HL-60 (cell line): Measurements from ENCODE around the genes TEX10, PGAP4 and TAL2.

- RRBS, result no CpG with 5 or more reads among the region's 2 CpGs
These were observed 7.3 kb downstream of the TGFBR1 start for GRCh38 chr9:99112204-99112659.

DNA sequence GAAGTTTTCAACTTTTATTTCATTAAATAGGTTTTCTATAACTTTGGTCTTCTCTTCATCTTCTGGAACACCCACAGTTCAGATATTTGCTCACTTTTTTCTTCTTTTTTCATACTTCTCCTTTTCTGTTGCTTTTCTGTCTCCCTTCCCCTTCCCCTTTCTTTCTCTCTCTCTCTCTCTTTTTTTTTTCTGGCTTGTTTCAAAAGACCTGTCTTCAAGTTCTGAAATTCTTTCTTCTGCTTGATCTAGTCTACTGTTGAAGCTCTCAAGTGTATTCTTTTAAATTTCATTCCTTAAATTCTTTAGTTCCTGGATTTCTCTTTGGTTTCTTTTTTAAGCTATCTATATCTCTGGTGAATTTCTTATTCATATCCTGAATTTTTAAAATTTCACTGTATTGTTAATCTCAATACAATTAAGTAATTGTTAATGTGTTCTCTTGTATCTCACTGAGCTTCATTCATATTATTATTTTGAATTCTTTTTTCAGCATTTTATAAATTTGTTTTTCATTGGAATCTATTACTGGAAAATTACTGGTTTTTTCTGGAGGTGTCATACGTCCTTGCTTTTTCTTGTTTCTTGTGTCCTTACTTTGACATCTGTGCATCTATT is 11.1 kb downstream of the ALG2 start:
- RRBS, result no CpG with 5 or more reads among the region's 1 CpG

- RRBS, result no CpG with 5 or more reads among the region's 12 CpGs
These were observed 134.5 kb downstream of the SEC61B start for GRCh38 chr9:99356144-99357409.

DNA sequence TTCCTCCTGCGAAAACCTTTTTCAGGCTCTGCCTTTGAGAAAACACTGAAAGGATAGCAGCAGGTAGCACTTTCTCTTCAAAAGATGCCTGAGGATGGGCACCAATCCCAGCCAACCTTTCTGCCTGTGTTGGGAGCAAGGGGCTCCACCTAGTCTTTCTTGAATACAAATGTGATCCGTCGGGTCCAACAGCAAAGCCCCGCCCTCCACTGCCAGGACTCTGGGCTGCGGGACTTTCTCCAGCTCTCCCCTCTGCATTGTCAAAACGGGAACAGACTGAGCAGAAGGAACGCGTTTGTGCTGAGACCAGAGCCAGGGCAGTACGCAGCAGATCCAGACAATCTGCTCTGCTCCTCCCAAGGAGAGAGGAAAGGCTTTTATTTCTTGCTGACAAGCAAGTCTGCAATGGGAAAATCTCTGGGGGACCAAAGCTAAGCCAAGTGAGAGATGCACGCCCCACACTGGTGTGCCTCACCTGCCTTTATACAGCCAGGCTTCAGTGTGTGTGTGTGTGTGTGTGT is 139.8 kb downstream of the SEC61B start:
- RRBS, result no CpG with 5 or more reads among the region's 10 CpGs

- RRBS, result 2% methylated on average over 37 of the region's 49 CpGs
These were observed at the start of gene TEX10 for GRCh38 chr9:100352743-100353225. TEX10 (minus strand) TSS chr9:100352942.

DNA sequence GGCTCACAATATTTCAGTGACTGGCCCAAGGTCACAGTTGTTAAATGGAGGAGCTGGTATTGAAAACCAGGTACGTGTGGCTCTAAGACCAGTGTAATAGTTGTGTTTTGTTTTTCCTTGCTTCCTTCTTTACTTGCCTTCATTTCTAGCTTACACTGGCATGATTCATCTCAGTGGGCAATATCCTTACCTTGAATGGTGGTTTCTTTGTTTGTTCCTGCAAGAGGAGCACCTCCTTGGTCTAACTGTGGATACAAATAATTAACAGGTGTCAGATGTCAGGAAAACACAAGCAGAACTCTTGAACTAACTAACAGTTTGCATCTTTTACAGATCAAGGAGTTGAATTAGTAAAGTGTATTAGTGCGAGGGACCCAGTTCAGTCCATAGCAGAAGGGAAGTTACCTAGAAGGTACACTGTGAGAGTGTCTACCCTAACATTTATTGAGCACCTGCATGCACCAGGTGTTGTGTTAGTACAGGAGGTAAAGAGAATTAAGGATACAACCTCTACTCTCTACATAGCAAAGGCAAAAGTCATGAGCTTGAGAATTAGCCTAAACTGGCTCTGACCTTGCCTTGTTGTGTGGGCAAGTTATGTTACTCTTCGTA is 7.2 kb downstream of the ALDOB start:
- RRBS, result no CpG with 5 or more reads among the region's 3 CpGs

DNA sequence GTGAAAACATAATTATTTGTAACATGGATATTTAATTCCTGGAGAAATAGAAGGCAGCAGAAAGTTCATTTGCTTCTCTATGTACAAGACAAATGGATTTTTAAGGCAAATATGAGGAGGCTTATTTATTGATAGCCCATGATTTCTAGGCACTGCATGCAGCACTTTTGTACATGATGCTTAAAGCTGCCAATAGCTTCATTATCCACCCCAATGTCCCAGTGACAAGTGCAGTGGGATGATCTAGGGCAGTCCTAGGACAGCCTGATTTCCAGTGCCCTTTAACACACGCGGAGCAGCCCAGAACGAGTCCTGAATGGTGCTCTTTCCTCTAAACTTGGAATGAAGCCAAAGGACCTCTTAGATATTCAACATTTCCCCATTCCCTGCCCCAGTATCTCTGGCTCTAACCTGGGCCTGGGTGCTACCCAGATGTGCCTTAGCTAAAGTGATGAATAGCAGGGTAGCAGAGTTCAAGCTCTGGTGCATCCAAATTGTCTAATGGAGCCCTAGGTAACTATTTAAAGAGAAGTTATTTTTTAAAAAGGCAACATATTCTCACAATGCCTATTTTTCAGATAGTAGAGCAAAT is 1.1 kb downstream of the ALDOB start:
- RRBS, result no CpG with 5 or more reads among the region's 3 CpGs

- RRBS, result no CpG with 5 or more reads among the region's 3 CpGs
These were observed 542 bp downstream of the ALDOB start for GRCh38 chr9:101435006-101435458.

DNA sequence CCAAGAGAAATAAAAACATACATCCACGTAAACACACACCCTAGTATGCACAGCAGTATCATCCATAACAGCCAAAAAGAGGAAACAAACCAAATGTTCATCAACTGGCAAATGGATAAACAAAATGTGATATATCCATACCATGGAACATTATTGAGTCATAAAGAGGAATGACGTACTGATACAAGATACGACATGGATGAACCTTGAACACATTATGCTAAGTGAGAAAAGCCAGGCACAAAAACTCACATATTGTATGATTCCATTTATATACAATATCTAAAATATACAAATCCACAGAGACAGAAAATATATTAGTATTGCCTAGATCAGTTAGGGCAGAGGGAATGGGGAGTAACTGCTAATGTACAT is 8.3 kb upstream of the ALDOB start:
- RRBS, result no CpG with 5 or more reads among the region's 3 CpGs

GRCh38 chr9:101486960-101487539 is at the start of gene PGAP4:
PGAP4 (minus strand) TSS chr9:101487173.
- RRBS, result 10% methylated on average over 12 of the region's 37 CpGs

DNA sequence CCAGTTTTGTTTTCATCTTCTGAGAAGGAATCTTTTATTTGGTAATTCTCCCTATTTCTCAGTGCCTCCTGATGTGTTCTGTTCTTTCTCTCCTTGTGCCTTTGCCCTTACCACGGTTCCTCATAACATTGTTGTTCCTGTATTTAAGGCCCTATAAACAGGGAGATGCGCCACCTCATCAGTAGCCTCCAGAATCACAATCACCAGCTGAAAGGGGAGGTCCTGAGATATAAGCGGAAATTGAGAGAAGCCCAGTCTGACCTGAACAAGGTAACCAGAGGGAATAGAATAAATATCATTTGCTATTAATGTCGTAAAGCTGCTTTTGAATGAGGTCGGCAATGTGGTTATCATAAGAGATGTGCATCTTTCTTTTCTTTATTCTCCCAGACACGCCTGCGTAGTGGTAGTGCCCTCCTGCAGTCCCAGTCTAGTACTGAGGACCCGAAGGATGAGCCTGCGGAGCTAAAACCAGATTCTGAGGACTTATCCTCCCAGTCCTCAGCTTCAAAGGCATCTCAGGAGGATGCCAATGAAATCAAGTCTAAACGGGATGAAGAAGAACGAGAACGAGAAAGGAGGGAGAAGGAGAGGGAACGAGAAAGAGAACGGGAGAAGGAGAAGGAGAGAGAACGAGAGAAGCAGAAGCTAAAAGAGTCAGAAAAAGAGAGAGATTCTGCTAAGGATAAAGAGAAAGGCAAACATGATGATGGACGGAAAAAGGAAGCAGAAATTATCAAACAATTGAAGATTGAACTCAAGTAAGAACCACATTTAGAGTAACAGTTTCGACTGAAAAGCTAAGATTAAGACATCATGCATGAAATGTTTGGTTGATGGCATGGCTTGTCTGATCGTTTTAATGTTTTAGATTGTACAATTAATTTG is 18.6 kb downstream of the RNF20 start:
- RRBS, result no CpG with 5 or more reads among the region's 18 CpGs

DNA sequence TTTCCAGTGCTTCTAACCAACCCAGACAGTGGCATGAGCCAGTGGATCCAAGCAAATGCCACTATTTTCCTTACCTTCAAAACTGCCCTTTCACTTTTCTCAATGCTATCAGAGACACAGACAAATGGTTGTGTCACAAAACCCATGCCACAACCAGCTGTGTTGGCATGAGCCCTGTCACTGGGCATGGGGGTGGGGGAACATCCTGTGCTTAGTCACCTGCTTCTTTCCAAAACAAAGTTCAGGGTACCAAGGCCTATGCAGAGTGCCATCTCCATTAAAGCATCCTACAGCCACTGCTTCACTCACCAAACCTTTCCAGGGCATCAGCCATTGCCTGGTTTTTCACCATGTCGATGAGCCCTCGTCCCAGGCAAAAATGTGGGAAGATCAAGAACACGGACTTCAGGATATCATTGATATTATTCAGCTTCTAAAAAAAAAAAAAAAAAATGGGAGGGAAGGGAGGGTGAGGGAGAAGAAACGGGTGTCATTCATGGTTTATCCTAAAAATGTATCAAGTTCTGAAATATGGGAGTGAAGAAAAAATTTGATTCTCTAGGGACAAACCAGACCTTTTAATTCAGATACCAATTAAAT is 30.2 kb downstream of the NIPSNAP3B start:
- RRBS, result no CpG with 5 or more reads among the region's 4 CpGs

DNA sequence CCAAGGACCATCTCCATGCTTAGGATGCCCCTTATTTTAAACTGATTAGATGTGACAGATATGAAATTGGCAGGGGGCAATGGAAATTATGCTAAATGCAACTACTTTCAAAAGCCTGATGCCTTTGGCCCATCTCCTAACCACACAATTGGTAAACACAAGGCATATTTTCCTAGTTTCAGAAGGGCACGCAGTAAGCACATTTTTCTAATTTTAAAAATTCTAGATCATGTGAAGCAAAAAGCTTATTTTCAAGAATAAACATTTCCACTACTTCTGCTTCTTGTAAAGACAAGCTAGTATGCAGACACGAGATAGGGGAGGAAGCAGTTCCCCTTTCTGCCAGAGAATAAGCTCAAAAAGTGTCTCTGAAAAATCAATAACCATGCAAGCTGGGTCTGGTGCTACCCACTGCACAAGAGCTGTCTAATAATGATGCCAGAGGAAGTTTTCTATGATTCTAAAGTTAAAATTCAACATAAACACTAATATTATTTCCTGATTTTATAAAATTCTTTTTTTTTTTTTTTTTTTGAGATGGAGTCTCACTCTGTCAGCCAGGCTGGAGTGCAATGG is 67.6 kb downstream of the ABCA1 start:
- RRBS, result no CpG with 5 or more reads among the region's 2 CpGs

DNA sequence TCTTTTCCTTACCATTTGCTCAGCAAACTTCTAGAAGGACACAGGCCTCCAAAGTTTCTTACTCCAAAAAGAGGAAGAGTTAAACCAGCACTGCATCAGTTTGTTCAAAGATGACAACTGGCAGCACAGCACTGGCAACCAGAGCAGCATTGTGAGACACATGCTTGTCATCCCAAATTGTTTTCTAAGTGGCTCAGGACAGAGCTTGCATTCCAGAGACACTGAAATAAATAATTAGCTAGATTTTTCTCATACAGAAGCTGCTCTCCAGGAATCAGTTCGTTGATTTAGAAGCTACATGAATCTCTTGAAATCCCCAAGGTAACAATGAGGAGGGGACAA is 22.5 kb downstream of the ABCA1 start:
- RRBS, result no CpG with 5 or more reads among the region's 1 CpG

DNA sequence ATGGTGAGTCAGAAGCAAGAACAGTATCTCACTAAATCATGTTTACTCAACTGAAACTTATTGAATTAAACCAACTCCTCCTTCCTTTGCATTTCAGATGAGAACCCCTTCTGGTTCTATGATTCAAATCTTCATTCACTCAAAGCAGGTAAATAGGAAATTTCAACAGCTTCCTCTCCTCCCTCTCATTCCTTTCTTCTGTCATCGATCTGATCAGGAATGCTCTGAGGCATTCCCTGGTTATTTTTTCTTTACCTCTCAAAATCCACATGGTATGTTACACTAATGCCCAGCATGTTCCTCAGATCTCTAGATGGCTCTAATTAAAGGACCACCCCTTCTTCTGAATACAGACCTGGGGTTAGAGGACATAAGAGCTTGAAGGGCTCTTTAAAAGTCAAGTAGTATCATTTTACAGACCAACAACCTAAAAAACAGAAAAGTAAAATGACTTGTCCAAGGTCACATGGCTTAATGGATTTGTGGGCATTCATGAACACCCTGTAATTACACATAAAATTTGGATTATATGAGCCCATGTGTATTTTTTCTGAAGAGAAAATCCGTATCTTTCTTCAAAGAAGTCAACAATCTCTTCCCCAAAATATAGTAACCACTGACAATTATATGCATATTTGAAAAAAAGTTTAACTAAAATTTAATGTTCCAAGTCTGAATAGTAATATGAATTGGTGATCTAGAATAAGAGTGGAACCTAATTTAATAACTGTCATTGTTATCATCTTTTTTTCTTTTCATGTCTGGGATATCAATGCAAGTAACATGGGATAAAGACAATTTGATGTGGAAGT is 8.1 kb downstream of the ABCA1 start:
- RRBS, result no CpG with 5 or more reads among the region's 2 CpGs

- RRBS, result no CpG with 5 or more reads among the region's 16 CpGs
These were observed 136.6 kb upstream of the ABCA1 start for GRCh38 chr9:105064099-105065427.

GRCh38 chr9:105318552-105319296 is 74.3 kb downstream of the SLC44A1 start:
- RRBS, result no CpG with 5 or more reads among the region's 6 CpGs

DNA sequence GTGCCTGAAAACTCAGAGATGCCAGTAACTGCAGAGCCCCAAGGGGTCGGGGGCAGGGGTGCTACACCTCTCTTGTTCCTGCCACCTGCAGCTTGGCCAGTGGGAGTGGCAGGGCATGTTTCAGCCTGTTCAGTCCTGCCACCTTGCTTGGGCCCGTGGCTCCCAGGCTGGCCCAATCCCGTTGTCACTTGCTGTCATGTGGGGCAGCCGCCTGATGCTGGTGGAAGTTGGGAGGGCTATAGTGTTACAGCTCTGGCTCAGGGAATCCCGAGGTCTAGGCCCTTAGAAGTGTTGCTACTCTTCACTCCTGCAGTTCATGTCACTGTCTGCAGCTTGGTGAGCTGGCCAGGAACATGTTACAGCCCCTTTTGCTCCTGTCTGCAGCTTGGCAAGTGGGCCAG is 10.1 kb downstream of the FSD1L start:
- RRBS, result no CpG with 5 or more reads among the region's 5 CpGs

GRCh38 chr9:105661969-105662627 is at the start of gene TAL2:
TAL2 (plus strand) TSS chr9:105662457.
- RRBS, result no CpG with 5 or more reads among the region's 7 CpGs